Upper lobe of left lung (tissue), 5 donors: ENCODE measurements around the gene ATP5MG.

DNA sequence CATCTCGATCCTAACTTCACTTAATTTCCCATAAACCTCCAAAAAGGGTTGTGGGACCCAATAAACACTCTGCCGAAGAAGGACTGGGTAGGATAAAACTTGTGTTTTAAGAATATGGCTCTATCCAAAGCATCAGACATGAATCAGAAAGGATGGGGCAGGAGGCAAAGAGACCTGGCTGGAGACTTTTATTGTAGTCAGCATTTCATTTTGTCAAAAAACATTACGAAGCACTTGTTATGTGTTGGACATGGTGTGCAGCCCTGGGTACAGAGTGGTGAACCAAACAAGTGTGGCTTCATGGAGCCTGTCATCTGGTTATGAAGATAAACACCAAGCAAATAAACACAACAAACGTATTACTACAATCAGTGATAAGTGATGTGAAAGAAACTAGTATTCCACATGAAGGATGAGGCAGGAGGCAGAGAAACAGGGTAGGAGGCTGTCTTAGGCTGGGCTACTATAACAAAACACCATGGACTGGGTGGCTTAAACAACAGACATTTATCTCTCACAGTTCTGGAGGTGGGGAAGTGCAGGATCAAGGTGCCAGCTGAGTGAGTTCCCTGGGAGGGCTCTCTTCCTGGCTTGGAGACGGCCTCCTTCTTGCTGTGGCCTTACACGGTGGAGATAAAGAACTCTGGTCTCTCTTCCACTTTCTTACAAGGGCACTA, 17.4 kb downstream of the IL10RA start:
- PRO-cap, 2 experiments, result no peak in any of the 2 experiments
- RAMPAGE, long total RNA, 4 experiments, result no peak in any of the 4 experiments

DNA sequence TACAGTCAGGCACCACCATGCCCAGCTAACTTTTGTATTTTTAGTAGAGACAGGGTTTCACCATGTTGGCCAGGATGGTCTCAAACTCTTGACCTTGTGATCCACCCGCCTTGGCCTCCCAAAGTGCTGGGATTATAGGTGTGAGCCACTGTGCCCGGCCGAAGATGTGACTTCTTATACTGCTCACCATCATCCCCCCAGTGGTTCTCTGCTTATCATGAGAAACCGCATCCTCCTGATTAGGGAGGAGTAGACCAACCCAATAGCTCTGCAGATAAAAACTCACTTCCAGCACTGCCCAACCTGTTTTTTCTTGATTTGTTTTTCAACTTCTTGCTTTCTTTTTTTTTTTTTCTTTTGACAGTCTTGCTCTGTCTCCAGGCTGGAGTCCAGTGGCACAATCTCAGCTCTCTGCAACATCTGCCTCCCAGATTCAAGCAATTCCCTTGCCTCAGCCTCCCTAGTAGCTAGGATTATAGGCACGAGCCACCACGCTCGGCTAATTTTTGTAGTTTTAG, 21.4 kb downstream of the IL10RA start:
- PRO-cap, 2 experiments, result no peak in any of the 2 experiments
- RAMPAGE, long total RNA, 4 experiments, result no peak in any of the 4 experiments

DNA sequence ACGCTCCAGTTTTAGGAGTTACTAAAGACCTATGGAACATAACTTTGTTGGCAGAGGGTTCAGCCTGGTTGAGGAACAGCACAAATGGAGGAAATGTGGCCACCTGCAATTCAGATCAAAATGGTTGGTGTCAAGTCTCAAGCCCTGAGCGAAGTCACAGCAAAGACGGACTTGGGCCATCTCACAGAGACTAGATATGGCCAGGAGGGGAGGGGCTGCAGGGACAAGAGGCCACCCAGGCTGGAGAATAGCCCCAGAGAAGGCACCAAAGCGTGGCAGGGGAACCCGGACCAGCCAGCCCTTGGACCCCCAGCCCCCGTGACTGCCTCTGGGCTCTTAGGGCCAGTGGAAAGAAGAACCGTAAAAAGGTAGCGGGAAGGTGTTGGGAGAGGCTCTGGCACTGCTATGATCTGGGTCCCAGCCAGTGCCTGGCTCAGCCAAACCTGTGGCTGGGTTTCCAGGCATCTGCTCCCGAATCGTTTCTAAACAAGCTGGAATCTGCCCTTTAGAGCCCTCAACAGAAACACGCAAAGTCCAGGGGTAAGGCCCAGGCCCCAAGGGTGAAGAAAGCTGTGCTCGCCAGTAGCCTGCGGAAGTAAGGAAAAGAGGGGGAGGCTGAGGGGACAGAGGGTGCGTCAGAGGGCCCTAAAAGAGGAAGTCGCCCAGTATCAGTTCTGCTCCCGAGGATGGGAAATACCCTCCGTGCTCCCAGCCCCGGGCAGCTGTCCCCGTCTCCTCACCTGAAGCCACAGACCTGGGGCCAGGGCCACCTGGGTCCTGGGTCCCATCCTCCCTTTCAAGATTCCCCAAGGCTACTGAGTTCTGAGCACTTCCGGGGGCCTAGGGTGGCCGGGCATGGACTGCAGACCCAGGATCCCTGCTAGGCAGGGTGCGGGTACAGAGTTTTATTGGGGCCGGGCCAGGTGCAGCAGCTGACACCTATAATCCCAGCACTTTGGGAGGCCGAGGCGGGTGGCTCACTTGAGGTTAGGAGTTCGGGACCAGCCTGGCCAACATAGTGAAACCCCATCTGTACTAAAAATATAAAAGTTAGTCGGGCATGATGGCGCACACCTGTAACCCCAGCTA, 24.6 kb downstream of the IL10RA start:
- PRO-cap, 2 experiments, result no peak in any of the 2 experiments
- RAMPAGE, long total RNA, 4 experiments, result no peak in any of the 4 experiments

DNA sequence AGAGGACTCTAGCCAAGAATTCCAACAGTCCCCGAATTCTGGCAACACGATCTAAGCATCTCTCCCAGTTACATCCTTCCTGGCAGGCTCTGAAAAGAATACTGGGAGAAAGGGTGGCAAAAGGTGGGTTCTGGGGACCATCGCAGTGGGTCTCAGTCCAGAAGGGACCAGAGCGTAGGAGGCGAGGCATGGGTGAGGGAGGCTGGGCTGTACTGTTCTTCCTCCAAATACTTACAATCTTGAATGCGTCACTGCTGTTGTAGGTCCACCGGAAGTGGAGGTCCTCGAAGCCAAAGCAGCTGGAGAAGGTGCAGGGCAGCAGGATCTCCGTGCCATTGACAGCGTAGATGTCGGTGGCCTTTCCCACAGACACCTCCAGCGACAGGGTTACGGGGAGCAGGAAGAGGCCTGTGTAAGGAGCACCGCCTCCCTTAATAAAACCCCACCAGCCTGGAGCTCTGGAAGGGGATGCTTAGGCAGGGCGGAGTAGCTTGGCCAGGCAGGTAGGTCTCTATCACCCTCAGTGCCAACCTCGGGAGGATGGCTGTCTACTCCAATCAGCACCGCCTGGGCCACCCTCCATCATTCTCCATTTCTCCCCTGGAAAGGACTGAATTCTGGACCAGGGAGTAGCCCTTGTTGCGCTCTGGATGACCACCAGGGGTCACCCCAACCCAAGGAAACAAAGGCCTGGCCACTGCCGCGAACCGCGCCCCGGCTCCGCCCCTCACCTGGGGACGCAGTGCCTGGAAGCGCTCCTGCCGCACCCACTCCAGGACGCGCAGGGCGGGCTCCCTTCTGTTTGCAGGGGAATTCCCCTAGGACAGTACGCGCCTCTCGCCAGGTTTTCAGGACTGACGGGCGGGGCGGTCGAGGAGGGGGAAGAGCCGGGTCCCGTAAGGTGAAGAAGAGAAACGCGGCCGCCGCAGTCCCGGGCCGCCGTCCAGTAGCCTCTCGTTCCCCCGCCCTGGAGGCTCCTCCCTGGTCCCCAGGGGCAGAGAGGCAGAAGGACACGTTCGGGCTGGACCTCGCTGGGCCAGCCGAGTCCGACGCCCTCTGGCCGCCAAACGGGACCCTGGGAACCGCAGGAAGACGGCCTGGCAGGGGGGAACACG, 7.4 kb downstream of the SCN4B start:
- PRO-cap, 2 experiments, result no peak in any of the 2 experiments
- RAMPAGE, long total RNA, 4 experiments, result no peak in any of the 4 experiments

- PRO-cap, 2 experiments, result no peak in any of the 2 experiments
- RAMPAGE, long total RNA, 4 experiments, result no peak in any of the 4 experiments
Observed at GRCh38 chr11:118145937-118146392, 6.7 kb downstream of the SCN4B start.

- PRO-cap, 2 experiments, result no peak in any of the 2 experiments
- RAMPAGE, long total RNA, 4 experiments, result no peak in any of the 4 experiments
Observed at GRCh38 chr11:118227835-118228534, 3.2 kb upstream of the JAML start.

DNA sequence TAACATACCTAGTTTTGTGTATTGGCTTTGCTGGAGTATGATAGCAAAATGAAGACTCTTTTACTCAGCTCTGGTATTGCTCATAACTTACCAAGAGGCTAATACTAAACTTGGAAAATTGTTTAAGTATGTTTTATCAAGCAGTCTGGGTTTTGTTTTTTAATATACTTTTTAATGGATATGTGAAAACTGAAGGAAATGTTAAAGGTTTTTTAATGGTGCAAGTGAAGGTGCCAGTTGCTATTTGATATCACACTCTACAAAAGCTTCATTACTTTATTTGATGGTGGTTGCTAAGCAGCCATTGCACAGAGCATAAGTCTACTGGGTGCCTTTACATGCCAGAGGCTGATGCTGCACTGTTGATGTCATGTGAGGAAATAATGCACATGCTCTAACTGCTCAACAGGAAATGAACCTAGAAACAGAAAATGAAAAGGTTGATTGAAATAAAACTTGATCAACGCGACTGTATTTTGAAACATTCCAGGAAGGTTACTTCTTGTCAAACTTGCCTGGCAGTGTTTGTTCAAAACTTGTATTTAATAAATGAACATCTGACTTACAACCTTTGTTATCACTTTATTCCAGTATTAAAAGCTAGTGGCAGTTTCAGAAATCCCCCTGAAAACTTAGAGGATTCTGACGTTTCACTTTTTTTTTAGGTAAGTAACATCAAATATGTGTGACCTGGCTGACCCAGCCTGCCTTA, 2.6 kb upstream of the ATP5MG start:
- PRO-cap, 2 experiments, result no peak in any of the 2 experiments
- RAMPAGE, long total RNA, 4 experiments, result no peak in any of the 4 experiments

DNA sequence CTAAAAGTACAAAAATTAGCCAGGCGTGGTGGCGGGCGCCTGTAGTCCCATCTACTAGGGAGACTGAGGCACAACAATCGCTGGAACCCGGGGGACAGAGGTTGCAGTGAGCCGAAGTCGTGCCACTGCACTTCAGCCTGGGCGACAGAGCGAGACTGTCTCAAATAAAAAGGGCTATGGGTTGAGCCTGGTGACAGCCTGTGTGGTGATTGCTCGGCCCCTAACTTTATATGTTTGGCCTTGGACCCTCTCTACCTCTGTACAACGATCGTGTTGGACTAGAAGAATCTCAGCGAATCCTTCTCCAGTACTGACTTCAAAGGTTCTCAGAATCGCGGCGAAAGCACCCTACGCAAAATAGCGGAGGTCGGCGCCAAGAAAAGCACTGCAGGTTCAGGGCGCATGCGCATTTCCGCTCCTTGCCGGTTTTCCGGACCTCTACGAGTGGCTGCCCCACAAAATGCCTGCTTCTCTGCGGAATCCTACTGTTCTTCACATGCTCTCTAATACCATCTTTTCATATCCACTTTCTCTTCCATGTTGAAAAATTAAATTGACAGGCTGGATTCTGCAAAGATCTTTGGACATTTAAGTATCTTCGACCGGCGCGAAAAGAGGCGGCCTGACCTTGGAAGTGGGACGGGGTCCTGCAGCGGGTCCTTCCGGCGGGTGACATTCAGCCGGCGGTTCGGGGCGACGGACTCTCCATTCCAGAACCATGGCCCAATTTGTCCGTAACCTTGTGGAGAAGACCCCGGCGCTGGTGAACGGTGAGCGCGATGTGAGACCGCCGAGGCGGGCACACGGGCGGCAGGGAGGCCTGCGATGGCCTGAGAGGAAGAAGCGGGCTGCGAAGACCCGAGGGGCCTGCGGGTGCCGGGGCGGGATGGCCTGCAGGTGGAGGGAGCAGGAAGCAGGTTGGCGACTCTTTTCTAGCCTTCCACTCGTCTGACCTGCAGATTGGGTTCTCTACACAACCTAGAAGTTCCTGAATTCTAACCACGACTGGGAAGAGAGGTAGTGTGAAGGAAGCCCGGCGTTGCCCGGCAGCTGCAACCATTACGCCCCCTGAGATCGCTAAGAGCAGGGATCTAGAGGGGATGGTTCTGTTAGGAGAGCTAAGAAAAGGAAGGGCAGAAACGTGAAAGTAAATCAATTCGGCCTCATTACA, at the start of gene ATP5MG:
TSS of gene ATP5MG (plus strand) at position 659 of the 1,171 bp plus-strand sequence.
- PRO-cap, 2 experiments, result peak in 2 of 2 experiments; most common plus-strand start position 660 of the sequence (in 1); most common minus-strand start position 384 of the sequence (in 2)
- RAMPAGE, long total RNA, 4 experiments, result start-site peak on the plus strand in 4 of 4 experiments, centred at positions 671 to 691 of the sequence, 685 to 12,979 reads per replicate

DNA sequence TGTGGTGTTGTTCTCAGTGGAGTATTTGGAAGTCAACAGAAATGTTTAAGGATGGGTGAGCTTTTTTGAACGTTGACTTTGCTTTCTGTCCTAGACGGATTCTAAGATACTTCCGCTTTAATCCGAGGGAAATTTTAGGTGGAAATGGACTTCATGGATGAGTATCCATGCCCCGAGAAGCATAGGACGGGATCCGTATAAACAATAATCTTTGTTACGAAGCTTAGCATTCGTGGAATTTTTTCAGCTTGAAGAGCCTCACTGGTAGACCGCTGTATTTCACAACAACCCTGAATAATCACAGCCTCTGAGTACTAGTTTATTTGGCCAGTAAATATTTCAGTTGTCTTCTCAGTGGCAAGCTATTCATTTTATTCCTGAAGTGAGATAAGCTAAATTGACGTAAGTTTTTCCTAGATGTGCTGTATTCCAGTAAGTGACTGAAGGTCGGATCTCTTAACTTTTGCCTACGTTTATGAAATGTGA, 756 bp downstream of the ATP5MG start:
- PRO-cap, 2 experiments, result no peak in any of the 2 experiments
- RAMPAGE, long total RNA, 4 experiments, result no peak in any of the 4 experiments

DNA sequence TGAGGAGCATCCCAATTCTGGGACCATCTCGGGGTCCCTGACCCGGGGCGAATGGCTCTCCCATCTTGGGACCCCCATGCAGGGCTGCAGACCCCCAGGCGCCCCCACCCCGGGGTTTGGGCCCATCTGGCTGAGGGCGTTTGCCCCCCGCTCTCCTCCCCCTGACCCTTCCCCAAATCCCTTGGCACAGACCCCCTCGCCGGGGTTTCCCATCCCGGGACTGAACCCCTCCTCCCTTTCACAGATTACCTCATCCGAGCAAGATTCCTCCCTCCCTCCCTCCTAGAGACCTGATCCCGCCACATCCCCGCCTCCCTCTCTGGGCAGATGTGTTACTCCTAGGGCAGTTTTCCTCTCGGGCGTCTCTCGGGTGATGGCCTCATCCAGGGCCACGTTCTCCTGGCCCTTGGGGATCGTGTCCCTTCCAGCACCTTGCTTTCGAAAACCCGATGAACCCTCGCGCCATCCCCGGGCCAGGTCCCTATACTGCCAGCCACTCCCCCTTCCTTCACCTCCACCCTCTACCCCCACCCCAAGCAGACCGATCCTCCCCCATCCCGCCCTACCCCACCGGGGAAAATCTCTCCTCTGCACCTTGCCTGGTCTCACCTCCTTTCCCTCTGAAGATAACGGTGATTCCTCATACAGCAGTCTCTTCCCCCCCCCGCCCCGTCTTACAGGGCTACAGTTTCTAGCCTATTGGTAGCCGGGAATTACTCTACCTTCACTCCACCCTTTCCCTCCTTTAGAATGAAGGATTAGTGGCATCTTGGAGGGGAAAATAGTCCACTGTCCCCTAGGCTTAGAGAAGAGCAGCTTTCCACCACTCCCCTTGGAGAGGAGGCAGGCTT, 952 bp downstream of the KMT2A start:
- PRO-cap, 2 experiments, result peak in 2 of 2 experiments; most common plus-strand start position 272 of the sequence (in 1); most common minus-strand start position 222 of the sequence (in 2)
- RAMPAGE, long total RNA, 4 experiments, result no peak in any of the 4 experiments

DNA sequence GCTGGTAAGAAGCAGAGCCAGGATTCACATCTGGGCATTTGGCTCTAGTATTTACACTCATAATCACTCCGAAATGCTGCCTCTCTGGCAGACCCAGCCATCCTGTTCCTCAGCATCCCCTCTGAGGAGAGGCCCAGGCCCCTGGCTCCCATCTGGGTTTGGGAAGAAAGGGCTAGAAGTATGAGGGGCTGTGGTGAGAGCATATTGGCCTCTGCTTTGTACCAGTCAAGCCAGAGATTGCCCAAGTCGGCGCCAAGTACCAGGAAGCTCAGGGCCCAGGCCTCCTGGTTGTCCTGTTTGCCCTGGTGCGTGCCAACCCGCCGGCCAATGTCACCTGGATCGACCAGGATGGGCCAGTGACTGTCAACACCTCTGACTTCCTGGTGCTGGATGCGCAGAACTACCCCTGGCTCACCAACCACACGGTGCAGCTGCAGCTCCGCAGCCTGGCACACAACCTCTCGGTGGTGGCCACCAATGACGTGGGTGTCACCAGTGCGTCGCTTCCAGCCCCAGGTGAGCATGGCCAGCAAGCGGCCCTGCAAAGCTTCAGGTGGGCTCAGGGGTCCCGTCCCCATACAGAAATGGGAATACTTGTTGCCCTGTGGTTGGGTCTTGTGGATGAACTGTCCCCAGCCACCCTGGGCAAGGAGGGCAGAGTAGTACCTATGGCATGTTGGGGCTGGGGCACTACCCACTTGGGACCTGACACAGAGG, 1.9 kb downstream of the TMEM25 start:
- PRO-cap, 2 experiments, result no peak in any of the 2 experiments
- RAMPAGE, long total RNA, 4 experiments, result no peak in any of the 4 experiments

DNA sequence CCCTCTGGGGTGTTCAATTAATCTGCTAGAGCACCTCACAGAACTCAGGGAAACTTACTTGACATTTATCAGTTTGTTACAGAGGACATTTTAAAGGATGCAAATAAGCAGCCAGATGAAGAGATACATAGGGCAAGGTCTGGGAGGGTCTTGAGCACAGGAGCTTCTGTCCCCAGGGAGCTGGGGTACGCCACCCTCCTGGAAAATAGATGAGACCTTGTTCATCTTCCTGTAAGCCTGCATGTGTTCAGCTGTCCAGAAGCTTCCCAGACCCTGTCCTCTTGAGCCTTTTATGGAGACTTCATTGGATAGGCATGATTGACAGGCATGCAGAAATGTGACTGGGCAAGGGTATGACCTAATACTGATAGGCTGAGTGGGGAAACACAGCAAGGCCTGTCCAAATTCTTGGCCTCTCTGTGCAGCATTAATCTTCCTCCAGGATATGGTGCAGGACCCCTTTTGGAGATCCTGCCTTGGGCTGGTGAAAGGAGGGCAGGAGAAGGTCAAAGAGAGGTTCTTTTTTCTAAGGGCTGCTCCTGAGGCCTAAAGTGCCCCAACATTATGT, 15.7 kb downstream of the ARCN1 start:
- PRO-cap, 2 experiments, result no peak in any of the 2 experiments
- RAMPAGE, long total RNA, 4 experiments, result no peak in any of the 4 experiments

DNA sequence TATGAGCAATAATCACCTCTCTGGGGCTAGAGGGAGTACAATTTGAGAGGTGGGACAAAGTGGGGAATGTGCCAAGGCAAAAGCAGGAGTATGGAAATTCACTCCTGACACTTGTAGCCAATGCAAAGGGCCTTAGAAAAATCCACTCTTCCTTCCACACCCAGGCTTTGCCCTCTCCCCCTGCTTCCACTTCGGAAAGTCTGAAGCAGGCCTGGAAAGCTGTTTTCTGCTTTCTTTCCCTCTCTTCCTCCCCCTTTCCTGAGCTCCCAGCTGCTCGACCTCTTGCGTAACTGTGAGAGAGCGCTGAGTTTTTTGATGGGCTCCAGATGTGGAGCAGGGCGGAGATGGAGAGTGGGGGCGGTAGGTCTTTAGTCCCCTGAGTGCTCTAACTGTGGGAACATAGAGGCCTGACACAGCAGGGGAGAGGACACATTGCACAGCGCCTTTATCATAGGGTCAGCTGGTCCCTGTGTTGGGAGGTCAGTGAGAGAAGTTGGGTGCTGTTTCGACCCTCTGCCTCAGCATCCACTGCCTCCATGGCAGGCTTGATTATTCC, 2.0 kb upstream of the PHLDB1 start:
- PRO-cap, 2 experiments, result peak in 1 of 2 experiments; most common plus-strand start position 400 of the sequence (in 1); most common minus-strand start position 193 of the sequence (in 1)
- RAMPAGE, long total RNA, 4 experiments, result no peak in any of the 4 experiments

DNA sequence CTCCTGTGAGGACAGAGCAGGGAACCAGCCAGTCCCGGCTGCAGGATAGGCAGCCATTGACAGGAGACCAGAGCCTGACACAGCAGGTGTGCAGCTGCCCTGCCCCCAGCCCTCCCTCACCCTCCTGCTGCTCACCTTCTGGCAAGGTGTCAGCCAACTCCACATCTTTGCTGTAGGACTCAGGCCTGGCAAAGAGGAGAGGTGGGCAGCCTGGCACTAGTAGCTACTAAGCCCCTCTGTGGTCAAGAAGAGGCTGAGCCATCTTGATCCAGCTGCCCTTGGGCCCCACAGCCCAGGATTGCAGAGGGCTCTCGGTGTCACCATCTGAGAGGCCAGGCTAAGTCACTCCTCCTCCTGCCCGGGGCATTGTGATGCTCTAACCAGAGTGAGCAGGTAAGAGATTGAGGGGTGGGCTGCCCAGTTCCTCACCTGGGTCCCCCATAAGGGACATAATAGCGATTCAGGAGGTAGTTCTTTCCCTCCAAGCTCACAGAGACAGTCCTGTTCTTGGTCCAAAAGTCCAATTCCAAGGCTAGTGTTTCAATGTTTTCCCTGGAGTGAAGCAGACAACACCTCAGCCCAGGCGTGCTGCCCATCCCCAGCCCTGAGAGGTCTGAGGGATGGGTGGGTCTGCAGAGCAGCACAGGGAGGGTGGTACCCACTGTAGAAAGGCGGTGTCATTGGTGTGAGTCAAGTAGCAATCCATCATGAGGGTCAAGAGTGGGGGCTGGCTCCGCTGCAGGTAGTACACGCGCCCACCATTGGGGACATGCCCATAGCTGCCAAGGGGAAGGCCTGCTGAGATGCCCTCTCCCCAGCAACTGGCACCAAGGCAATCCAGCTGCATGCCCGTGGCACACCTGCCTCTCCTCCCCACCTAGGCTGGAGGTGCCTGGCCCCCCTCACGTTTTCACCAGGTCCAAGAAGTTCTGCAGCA, 18.5 kb downstream of the TREH start:
- PRO-cap, 2 experiments, result no peak in any of the 2 experiments
- RAMPAGE, long total RNA, 4 experiments, result no peak in any of the 4 experiments

DNA sequence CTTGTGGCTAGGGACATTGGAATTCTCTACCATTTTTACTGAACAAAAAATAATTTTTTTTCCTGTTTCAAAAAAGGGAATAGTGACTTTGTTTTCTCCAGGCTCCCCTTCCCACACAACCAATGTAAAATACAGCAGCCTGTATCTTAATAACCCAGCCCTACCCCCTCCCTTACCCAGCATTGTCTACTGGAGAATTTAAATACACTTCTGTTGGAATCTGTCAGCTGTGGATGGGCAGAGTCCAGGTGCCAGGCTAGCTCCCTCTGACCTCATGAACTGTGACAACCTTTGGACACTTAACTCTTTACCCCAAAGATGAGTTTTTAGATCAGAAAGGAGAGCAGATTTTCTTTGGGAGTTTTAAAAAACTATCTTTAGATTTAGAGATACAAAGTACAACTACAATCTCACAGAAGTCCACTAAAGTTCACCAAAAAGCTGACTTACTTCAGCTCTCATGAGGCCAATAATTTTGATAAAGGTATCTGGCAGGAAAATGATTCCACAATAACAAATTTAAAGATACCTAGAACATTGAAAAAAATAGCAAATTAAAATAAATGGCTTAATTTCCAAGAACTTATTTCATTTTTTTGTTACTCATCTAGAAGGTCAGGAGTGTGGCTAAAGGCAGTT, 42.8 kb downstream of the DDX6 start:
- PRO-cap, 2 experiments, result no peak in any of the 2 experiments
- RAMPAGE, long total RNA, 4 experiments, result no peak in any of the 4 experiments

DNA sequence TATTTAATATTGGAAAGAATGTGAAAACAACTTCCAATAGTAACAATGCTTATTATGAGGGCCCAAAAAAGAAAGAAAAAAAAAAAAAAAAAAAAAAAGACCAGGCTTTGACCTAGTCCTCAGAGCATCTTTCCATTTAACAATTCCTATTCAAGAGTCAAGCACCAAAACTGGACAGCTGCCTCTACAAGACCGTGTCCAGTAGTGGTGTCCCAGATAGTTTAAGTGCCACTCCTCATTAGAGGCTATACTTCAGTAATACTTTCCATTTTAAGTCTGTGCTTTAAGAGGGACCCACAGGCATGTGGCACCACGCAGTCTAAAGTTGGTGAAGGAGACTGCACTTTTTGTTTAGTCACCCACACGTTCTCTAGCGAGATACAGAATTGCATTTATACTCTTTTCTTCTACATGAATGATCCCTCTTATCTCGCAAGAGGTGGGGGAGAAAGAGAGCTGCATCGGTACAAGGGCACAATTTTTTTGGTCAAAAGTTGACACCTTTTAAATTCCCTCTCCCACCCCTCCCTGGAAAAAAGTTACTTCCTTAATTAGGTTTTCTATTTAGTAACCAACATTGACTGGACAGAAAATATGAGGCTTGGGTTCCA, 41.6 kb downstream of the DDX6 start:
- PRO-cap, 2 experiments, result no peak in any of the 2 experiments
- RAMPAGE, long total RNA, 4 experiments, result no peak in any of the 4 experiments

GRCh38 chr11:118813499-118814026, 22.6 kb upstream of the DDX6 start:
- PRO-cap, 2 experiments, result no peak in any of the 2 experiments
- RAMPAGE, long total RNA, 4 experiments, result no peak in any of the 4 experiments

DNA sequence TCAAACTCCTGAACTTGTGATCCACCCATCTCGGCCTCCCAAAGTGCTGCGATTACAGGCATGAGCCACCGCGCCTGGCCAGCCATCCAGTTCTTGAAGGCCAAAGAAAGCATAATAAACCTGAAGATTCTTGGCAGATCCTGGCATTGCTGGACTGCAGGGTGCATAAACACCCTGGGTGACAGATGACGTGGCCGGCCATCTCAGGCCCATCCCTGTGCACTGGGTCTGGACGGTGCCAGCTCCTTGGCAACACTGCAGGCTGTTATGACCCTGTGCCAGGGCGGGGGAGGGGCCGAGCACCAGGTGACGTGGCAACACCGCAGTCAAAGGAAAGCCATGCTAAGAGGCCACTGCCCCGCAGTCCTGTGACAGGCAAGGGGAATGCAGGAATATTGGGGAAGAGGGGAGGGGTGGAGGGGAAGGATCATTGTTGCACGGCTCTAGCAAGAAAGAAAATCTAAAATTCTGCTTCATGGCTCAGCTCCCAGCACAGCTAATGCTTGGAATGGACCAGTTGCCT, 29.4 kb upstream of the DDX6 start:
- PRO-cap, 2 experiments, result no peak in any of the 2 experiments
- RAMPAGE, long total RNA, 4 experiments, result no peak in any of the 4 experiments

DNA sequence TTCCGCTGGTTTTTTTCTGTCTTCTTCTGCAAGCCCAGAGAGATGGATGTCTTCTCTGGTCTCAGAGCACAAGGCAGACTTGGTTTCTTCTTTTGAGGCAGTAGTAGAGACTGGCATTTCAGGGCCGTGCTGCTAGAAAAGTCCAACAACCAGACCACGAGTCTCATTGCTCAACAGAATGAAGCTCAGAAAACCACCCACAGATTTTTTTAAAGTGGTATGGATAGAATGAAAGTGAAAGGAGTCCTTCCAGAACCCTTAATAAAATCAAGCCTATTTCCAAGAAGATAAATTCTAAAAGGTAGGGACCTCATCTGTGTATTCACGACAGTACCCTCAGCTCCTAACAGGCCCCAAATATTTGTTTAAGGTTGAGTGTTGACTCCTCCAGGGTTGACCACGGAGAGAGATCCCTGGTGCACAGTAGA, 43.5 kb upstream of the DDX6 start:
- PRO-cap, 2 experiments, result no peak in any of the 2 experiments
- RAMPAGE, long total RNA, 4 experiments, result no peak in any of the 4 experiments

DNA sequence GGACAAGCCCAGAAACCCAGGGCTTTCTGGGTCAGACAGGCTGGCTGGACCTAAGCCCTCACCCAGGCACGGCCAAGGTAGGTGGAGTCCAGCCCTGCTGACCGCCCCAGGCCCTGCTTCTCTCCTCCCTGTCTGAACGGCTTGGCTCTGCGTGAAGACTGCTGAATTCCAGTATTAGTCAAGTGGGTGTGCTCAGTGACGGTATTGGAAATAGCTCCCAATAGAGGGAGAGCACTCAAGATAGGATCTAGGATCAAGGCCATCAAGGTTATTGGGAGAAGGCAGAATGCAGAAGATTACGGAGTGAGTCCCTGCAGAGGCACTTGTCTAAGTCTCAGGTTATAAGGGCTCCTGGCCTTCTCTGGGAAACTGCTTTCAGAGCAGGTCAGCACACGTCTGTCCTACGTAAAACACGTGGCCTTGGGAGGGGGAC, 6.2 kb downstream of the CXCR5 start:
- PRO-cap, 2 experiments, result no peak in any of the 2 experiments
- RAMPAGE, long total RNA, 4 experiments, result no peak in any of the 4 experiments